ENCODE measurements around a stretch of chr6.

DNA sequence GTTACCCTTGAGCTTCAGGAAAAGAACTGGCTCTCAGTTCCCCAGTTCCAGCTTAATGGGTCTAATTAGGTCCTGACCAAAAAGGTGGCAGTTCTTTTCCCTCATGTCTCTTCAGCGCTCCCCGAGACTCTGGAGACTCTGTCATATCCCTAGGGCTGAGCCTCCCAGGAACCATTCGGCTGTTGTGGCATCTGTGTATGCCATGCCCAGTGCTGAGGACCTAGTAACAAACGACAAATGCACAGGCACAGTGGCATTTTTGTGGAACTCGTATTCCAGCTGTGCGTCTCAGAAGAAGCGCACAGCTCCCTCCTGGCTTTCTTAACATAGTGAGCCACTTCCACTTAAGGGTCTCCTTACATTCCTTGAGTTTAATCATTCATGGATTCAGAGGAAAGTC is 14.7 kb downstream of the PRDM1 start:
- PRO-cap: no peak

- PRO-cap: no peak
These were observed 79.6 kb downstream of the ATG5 start for GRCh38 chr6:106245943-106246339.

DNA sequence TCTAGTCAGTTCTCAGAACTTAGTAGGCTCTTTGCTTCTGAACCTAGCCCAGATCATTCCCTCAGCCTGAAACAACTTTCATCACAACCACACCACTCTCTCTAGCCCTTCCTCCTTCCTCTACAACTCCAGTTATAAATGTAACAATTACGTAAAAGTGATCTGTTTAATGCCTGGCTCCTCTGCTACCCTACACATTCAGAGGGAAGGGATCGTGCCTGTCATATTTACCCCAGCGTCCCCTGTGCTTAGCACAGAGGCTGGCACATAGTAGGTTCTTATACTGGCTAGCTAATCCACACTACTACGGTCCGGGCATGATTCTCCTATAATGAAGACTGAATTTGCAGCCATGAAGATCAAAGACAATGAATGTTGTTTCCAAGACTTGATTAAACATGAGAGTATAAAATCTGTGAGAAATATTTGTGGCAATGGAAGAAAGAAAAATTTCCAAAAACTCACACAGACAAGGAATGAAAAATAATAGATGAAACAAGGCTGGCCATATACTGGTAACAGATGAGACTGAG is 53.0 kb downstream of the ATG5 start:
- PRO-cap: no peak

- PRO-cap: no peak
These were observed 118.4 kb downstream of the RTN4IP1 start for GRCh38 chr6:106510995-106511223.

- PRO-cap: no peak
These were observed 99.2 kb downstream of the RTN4IP1 start for GRCh38 chr6:106529945-106530590.

- PRO-cap: no peak
These were observed 90.0 kb downstream of the RTN4IP1 start for GRCh38 chr6:106539155-106539807.

DNA sequence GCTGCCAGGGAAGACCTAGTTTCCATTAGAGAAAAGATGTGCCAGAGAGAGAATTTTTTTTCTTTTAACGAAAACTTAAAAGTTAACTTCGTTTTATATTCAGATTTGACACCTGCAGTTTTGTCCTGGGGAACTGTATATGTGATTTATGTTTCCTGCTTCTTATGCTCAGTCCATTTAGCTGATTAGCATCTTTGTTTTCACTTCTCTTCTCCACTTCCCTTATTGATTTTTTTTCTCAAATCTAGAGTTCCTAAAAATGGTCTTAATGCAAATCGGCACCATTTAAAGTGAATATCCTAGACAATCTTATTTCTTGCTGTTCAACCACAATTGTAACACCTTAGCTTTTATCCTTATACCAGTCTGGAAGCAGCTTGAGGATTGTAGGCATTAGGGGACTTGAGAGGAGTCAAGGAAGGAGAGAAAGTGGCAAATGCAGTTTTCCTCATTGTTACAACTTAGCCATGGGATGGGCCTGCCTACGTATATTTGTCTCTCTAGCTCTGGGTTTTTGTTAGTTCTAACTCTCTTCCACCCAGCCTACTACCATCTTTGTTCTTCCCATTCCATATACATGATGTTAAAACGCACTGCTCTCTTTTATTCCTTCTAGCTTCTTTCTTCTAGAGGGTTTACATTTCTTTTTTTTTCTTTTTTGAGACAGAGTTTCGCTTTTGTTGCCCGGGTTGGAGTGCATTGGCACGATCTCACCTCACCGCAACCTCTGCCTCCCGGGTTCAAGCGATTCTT is 8.5 kb downstream of the QRSL1 start:
- PRO-cap: no peak

GRCh38 chr6:106693381-106693841 is 64.0 kb downstream of the QRSL1 start:
- PRO-cap: no peak

DNA sequence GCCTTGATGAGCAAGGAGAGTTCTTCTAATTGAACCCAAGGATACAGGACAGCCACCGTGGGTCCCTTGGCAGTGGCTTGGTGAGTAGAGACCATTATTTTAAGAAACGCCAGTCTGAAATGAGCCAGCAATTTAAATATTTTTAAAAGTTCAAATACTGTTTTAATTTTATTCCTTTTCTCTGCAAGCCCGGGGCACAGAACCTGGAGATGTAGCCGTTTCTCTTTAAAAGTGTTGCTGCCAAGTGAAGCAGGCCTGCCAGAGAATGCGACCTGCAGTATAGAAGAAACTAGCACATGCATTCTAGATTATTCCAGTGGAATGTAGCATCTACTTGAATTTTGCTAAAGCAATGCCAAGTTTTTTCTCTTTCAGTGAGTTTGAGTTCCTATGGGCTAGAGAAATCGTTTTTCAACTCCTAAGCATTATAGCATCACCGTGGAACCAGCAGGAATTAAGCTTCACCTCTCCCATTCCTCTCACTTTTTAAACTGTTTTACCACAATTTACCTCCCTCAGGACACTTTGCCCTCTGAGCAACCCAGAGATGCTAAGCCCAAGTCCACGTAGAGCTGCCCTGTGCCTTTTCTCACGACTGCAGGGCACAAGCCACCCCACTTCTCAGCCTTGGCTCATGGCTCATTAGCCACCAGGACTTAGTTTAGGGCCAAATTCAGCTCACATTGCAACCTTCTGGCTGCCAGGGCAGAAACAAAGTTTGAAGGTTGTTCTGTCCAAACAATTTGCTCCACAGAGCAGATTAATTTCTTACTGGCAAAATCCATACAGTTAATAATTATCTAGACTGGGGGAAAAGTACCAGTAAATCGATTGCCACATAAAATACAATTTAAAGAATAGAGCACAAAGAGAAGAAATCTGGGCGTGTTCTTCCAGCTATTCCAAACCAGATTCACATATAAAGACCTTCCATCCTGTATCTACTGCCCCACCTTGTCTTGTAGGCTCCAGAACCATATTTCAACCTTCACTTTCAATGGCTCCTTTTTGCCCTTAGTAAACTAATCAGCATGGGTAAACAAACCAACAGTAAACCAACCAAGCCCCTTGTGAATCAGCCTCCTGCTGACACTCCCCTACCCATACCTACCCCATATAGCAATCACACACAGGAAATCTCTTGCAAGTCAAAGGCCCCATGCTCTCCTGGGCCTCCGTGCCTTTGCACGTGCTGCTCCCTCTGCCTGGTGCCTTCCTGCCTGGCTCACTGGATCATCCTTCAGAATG is 101.7 kb downstream of the QRSL1 start:
- PRO-cap: no peak

- PRO-cap: no peak
These were observed 158.4 kb downstream of the QRSL1 start for GRCh38 chr6:106787608-106788291.

DNA sequence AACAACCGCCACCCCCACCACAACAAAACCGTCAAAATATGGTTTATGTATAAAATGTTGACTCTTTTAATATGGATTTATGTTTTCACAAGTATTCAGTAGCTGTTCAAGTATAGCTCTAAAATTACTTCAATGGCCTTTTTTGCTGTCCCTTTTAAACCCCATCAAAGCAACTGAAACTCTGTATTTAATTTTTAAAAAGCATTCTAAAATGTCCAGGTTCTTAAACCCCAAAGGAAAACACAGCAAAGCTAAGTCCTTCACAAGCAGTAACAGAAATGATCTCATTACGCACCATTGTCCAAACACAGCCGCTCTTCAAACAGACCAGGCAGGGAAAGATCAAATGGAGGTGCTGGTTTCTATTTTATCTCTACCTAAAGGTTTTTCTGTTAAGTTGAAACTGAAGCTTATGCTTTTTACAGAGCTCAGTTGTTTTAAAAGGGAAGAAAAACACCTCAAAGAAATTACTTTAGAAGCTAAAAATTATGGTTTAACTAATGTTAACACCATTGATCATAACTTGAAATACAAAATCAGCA is 87.7 kb downstream of the CD24 start:
- PRO-cap: no peak

DNA sequence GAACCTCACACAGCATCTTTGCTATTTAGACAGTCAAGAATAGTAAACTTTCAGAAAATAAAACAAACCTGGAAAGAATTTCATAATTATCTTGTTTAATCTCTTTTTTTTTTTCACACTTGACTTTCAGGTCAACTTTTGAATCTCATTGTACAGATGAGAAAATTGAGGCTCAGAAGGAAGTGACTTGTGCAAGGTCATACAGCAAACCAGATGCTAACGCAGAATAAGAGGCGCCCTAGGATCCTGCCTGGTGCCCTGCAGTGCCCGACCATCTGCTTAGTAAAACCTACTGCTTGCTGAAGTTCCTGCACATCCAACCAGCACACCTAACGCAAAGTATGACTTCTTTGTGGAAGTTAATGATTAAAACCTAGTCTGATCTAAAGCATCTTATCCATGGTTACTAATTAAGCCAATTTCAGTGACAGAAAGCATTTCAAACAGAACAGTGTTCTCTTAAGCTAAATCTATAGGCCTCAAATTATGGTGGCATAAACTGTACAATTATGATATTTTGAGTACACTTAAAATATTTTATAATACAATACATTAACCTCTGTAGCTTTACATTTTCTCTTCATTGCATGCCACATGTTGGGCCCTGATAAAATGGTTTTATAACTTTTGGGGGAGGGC is 37.3 kb upstream of the BEND3 start:
- PRO-cap: no peak

- PRO-cap: no peak
These were observed 1.1 kb upstream of the SOBP start for GRCh38 chr6:107488625-107489318.

DNA sequence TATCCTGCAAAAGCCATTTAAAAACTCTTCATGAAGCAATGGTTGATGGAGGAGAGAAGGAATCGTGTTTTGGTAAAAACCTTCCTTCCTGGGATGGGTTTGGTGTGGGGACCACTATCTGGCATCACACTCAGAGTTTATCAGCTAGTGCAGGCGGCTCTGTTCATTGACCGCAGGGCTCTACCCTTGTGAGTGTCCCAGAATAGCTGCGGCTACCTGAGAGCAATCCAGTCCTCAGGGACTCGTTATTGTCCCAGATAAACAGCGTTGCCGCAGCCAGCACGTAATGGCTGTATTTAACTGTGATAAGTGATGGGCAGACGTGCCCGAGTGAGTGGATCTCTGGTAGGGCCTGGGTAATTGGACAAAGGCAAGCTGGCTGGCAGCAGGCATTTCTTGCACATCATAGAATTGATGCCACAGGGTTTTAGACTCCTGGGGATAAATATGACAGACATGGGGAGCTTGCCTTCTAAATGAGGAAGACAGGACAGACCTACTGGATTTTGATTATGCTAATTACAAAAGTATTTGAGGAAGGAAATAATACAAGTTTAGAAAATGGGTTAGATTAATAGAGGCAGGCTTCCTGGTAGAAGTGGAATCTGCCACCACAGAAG is 163.3 kb downstream of the SOBP start:
- PRO-cap: unidirectional peak, plus-strand start at position 359 of the sequence

- PRO-cap: no peak
These were observed 19.3 kb upstream of the SCML4 start for GRCh38 chr6:107843439-107843728.

- PRO-cap: no peak
These were observed 65.7 kb upstream of the SCML4 start for GRCh38 chr6:107889520-107890419.

DNA sequence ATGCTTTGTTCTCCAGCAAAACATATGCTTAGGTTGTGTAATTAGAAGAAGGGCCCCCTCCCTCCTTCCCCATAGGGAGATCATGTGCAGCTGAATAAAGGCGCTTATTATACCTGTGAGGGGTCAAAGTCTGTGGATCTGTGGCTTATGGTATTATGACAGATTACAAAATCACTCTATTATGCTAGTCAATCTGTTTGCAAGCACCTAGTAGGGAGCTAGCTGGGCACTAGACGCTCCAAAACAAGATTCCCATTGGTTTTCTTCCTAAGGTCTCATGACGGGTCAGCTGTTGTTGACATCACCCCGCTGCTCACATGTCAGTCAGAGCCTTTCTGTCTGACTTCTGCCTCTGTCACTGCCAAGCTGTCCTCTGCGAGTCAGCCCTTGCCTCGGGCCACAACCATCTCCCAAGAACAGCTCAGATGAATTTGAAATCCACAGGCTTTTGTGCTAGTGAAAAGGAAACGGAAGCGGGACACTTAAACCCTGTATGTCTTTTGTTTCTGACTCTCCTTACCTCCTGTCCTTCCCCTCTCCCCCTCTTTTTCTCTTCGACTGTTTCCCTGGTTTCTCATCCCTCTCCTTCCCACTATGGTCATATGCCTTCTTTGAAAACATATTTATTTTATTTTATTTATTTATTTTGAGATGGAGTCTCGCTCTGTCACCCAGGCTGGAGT is 44.9 kb upstream of the SEC63 start:
- PRO-cap: no peak

GRCh38 chr6:108294251-108294703 is 577 bp upstream of the AFG1L start:
- PRO-cap: no peak

GRCh38 chr6:108577410-108578363 is 17.0 kb downstream of the FOXO3 start:
- PRO-cap: no peak

- PRO-cap: no peak
These were observed 25.2 kb downstream of the FOXO3 start for GRCh38 chr6:108585912-108586292.

Data from cardiac septum (tissue), 1 donor.